Colon Carcinoma Metastatic in the Brain (tissue), 2 donors: ENCODE measurements around a stretch of chr11.

- PRO-cap, 2 experiments = no peak in any of the 2 experiments
These were observed 1.6 kb downstream of the EI24 start for GRCh38 chr11:125570699-125571371.

- PRO-cap, 2 experiments = no peak in any of the 2 experiments
These were observed 8.9 kb upstream of the STT3A start for GRCh38 chr11:125583630-125584319.

DNA sequence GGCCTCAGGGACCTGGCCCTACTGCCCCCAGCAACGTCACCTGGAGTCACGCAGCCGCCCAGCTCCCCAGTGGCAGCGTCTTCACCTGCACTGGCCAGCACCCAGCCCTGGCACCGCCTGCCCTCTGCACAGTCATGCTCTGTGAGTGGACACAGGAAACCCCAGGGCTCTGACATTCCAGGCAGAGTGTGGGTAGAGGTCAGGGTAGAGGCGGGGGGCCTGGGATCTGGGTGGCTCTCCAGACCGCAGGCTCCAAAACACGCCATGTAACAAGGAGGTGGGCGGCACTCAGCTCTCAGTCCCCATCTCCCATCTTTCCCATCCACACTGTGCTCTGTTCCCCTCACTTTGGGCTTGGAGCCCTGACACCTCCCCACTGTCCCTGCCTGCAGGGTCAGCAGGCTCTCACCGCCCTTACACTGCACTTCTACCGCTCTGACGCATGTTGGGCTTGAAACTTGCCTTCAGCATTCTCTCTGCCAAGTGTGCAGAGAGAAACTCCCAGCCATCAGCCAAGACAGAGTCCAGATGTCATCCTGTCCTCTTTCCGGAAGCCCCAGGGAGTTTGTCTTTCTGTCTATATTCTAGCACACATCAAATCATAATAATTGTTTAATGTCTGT, 5.3 kb downstream of the VSIG10L2 start:
- PRO-cap, 2 experiments = no peak in any of the 2 experiments

DNA sequence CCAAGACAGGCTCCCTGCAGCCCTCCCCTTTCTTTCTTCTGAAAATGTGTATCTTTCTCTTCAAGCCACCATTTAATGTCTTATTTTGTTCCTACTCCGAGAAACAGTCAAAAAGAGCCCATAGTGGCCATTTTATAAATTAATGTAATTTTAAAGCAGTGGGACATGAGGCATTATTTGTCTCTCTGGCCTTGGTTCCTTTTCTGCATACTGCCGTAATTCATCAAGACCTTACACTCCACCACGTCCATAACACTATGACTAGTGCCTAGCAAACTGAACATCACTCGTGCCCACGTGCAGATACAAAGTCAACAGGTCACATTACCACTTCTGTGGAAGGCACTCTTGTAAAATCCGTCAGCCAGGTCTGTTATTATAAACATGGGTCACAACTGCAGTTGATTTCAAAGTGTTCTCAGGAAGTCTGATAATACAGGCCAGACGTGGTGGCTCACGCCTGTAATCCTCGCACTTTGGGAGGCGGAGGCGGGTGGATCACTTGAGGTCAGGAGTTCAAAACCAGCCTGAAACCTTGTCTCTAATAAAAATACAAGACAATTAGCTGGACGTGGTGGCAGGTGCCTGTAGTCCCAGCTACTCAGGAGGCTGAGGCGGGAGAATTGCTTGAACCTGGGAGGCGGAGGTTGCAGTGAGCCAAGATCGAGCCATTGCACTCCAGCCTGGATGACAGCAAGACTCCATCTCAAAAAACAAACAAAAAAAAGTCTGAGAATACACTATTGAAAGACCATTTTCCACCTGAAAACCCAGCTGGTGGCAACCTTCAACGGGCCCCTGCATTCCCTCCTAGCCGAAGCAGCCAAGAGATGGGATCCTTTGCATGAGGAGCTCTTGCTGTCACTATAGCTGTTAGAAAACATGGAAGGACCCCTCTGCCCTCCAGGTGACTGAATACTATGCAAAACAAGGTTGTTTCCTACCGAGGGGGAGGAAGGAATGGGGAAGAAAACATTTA, 14.2 kb downstream of the VSIG10L2 start:
- PRO-cap, 2 experiments = no peak in any of the 2 experiments

- PRO-cap, 2 experiments = no peak in any of the 2 experiments
These were observed 9.1 kb downstream of the RPUSD4 start for GRCh38 chr11:126202290-126202769.

DNA sequence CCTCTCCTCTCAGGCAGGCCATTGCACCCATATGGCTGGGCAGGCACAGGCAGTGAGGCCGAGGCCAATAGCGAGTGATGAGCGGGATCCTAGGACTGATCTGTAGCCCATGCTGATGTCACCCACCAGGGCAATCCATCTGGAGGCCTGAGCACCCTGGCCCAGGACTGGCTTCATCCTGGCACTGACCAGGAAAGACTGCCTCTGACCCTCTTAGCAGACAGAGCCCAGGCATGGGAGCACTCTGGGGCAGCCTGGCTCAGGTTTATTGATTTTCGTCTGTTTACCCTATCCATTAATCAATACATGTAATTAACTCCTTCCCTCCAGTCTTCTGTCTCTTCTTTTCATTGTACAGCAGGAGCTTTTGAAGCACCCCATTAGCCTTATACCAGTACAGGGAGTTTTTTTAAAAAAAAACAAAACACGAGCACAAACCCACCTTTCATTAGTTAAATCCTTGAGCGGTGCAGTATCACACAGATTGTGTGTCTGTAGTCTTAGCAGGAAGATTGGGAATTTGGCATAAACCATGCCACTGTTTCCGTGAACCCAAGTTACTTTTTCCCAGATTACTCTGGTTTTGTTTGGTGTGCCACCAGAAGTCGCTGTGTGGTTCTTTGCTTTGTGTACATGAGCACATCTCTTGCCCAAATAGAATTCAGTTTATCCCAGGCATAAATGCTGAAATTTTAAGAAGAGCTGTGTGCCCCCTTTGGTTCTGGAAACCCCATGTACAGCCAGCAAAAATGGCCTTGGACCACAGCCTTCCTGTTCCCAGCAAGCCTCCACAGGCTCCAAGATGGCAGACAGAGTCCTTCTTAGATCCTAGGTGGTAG, 4.9 kb upstream of the TIRAP start:
- PRO-cap, 2 experiments = no peak in any of the 2 experiments

DNA sequence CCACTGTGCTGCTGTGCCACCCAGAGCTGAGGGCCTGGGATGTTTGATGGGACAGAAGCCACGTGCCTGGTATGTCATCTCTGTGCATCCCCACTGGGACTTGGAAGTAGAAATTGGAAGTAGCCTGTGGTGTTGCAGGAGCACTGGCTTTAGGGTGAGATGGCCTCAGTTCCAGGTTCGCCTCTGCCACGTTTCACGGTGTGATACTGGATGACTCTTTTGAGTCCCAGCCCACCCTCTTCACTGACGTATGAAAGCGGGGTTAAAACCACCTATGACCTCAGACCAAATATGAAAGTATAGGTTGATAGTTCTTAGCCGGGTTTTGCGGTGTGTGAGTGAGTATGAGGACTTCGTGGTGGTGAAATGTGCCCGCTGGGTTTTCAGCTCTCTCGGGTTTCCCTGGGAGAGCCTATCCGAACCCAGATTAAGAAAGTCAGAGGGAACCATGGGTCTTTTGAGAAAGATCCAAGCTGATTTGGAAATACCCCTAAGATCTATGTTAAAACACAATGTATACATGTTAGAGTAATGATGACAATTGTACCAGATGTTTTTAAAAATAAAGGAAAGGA, 25.7 kb downstream of the DCPS start:
- PRO-cap, 2 experiments = no peak in any of the 2 experiments

- PRO-cap, 2 experiments = no peak in any of the 2 experiments
These were observed 75.1 kb downstream of the ST3GAL4 start for GRCh38 chr11:126430608-126431020.

GRCh38 chr11:126432339-126433133, 77.0 kb downstream of the ST3GAL4 start:
- PRO-cap, 2 experiments = no peak in any of the 2 experiments

DNA sequence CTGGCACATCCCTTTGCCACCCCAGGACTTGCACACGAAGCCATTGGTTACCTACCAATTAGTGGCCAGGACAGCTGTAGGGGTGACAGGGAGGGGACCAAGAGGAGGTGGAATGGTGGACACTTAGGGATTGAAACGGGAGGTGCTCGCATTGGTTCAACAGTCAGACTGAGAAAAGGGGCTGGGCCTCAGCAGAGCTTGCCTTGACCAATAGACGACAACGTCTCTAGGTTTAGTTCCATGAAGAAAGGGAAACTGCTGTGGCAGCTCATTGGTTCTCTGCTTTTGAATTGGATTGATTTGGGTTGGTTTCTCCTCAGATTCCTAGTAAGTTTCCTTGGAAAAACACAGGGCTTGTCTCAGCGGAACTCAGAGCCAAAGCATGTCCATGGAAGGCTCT, 78.0 kb downstream of the ST3GAL4 start:
- PRO-cap, 2 experiments = no peak in any of the 2 experiments

DNA sequence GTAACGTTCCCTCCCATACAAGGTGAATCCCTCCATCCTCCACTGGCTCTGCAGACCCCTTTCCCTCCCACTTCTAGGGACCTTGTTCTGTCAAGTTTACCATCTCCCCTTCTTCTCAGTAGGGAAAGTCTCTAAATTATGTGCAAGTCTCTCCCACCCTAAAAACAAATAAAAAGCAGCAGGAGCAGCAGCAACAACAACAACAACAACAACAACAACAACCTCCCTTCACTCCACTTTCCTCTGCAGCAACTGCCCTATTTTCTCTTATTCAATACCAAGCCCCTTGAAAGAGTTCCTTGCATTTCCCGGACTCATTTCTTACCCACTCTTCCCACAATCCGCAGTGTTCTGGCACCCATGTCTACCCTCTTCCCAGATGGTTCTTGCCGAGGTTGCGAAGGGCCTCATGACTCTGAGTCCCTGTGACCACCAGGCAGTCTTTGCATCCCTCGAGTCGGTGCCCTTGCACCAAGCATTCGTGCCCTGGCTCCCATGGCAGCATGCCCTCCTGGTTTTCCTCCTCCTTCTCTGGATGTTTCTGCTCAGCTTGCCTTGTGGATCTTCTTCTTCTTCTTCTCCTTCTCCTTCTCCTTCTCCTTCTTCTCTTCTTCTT, 77.9 kb downstream of the KIRREL3 start:
- PRO-cap, 2 experiments = no peak in any of the 2 experiments

DNA sequence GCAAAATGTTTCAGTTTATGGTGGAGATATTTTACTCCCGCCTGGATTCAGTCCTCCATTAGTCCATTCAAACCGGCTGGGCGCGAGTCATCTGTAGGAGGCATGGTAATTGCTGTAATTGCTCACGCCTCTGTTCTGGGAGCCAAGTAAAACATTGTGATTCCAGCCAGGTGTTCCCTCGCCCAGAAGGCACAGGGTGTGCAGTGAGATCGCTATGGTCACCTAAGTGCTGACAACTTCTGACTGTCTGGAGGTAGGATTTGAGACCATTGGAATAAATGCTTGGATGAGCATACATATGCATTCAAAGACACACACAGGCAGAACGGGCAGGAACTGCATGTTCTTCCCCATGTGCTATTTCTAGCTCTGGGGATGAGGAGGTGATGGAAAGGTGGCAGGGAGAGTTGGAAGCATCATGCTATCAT, 627.7 kb upstream of the KIRREL3 start:
- PRO-cap, 2 experiments = no peak in any of the 2 experiments

GRCh38 chr11:127941675-127942084, 645.7 kb downstream of the ETS1 start:
- PRO-cap, 2 experiments = no peak in any of the 2 experiments

DNA sequence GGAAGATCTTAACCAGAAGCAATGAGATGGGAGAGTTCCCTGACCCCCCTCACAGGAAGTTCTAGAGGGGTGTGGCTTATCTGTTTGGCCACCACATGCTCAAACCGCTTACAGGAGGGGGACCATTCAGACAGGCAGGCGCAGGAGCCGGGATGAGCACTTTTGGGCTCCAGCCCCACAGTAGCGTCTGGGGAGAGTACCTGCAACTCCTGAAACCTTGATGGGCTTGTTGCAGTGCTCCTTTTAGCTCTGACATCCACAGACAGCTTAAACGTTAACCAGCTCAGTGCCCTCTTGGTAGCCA, 326.4 kb downstream of the ETS1 start:
- PRO-cap, 2 experiments = no peak in any of the 2 experiments

- PRO-cap, 2 experiments = no peak in any of the 2 experiments
These were observed 284.8 kb downstream of the ETS1 start for GRCh38 chr11:128302299-128303274.

GRCh38 chr11:128437117-128437713, 150.1 kb downstream of the ETS1 start:
- PRO-cap, 2 experiments = no peak in any of the 2 experiments

DNA sequence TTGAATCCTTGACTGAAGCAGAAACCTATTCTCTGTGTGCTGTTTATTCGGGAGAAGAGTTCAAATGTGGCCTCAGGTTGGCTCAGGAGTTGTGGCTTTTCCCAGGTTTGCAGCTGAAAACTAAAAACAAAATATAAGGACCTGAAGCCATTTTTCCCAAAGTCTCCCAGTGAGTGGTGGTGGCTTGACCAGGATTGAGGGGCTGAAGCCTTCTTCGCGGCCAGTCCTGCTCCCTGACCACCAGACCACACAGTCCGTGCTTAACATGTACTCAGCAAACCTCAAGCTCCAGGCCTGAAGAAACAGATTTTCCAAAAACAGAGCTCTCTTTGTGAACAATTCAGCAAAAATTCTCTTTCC, 129.7 kb downstream of the ETS1 start:
- PRO-cap, 2 experiments = no peak in any of the 2 experiments

DNA sequence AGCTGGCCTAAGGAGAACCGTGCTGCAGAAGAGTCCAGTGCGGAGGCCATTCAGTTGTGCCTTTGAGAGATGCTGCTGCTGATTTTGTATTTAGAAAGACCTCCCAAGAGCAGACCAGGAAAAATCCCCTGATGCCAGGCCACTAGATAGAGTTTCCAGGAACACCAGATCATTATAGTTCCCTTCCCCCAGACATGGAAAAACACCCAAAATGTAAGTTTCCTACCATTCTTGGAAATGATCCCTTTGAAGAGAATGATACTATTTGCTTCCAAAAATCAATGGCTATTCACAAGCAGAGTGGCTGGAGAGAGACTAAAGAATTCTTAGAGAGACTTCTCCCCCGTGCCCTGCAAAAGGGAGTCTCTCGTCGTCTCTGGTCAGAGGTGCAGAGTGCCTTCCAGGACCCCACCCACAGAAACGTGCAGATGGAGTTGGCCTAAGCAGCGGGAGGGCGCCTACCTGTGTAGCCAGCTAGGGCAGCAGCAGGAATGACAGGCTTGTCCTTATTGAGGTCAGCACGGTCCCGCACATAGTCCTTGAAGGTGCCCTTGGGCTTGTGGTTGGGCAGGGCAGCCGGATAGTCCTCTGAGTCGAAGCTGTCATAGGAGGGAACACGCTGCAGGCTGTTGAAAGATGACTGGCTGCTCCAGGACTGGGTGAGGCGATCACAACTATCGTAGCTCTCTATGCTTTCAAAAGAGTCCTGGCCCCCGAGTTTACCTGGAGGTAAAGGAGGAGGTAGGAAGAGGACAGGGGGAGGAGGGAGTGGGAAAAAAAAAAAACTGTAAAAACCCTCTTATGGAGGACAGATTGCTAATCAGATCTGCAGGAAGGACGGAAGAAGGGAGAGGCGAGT, 107.4 kb downstream of the ETS1 start:
- PRO-cap, 2 experiments = no peak in any of the 2 experiments

GRCh38 chr11:128501848-128502503, 85.4 kb downstream of the ETS1 start:
- PRO-cap, 2 experiments = no peak in any of the 2 experiments

DNA sequence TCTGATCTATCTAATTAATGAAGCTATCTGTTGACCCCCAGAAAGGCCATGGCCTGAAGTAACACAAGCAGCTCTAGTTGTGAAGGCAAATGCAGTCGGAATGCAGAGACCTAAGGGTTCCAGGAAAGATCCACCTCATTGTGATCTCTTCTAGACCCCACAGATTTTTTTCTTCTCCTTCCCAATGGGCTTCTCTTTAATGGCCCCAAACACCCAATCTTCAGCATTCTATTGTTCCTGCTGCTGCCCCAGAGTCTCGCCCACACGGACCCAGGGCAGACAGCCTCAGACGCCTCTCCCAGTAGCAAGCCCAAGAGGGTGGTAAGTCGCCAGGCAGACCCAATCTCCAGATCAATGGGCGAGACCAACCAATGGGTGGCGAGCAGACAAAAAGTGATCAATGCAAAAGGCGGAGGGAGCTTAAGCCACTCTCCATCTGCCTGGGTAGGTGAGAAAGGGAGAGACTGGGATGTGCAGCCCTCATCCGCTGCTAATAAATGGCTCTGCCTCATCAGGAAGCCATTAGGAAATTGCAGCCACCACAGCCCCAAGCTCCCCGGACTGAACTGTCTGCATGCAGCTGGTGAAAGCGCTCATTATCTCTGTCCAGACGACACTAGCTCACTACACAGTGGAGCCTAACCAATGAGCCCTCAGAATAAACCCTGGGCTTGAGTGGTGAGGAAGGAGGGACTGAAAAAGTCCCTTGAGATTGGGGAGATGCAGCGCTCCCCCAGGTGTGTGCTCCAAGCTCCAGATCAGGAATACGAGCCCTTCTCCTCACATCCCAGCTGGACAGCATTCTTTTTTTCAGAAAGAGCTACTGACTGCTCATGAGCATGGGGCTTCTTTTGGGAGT, 81.8 kb downstream of the ETS1 start:
- PRO-cap, 2 experiments = no peak in any of the 2 experiments